ENCODE data around the genes FBXO21, SUDS3, SRRM4 and HSPB8.

GRCh38 chr12:116264514-116265375 is 12.7 kb downstream of the MED13L start:
- PRO-cap, result no peak
- RAMPAGE, long total RNA, result no peak

GRCh38 chr12:116434684-116435206 is 124.4 kb upstream of the MAP1LC3B2 start:
- PRO-cap, result no peak
- RAMPAGE, long total RNA, result no peak

DNA sequence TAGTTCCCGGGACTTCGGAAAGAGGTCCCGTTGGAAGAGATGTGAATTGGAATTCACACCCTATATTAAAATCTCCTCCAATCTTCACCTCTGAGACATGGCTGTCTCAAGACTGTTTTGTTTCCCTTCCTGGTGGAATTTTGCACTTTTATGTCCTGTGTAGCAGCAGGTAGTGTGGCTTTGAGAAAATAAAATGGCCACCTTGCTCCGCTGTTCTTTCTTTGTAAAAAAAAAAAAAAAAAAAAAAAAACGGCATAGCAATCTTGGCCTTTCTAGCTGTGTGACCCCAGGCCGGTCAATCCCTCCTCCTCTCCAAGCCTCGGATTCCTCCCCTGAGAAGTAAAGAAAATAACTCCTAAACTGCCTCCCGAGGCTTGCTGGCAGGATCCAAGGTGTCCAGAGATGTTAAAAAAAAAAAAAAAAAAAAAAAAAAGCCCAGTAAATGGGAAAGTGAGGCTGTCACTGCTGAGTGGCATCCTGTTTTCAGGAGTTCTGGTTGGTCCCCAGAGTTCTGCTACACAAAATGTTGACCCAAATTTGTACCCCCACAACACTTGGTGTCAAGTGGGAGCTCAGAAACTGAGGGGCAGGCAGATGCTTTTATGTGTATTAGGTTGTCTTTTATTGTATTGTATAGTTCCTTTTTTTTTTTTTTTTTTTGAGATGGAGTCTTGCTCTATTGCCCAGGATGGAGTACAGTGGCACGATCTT is 23.9 kb upstream of the MAP1LC3B2 start:
- PRO-cap, result no peak
- RAMPAGE, long total RNA, result no peak

DNA sequence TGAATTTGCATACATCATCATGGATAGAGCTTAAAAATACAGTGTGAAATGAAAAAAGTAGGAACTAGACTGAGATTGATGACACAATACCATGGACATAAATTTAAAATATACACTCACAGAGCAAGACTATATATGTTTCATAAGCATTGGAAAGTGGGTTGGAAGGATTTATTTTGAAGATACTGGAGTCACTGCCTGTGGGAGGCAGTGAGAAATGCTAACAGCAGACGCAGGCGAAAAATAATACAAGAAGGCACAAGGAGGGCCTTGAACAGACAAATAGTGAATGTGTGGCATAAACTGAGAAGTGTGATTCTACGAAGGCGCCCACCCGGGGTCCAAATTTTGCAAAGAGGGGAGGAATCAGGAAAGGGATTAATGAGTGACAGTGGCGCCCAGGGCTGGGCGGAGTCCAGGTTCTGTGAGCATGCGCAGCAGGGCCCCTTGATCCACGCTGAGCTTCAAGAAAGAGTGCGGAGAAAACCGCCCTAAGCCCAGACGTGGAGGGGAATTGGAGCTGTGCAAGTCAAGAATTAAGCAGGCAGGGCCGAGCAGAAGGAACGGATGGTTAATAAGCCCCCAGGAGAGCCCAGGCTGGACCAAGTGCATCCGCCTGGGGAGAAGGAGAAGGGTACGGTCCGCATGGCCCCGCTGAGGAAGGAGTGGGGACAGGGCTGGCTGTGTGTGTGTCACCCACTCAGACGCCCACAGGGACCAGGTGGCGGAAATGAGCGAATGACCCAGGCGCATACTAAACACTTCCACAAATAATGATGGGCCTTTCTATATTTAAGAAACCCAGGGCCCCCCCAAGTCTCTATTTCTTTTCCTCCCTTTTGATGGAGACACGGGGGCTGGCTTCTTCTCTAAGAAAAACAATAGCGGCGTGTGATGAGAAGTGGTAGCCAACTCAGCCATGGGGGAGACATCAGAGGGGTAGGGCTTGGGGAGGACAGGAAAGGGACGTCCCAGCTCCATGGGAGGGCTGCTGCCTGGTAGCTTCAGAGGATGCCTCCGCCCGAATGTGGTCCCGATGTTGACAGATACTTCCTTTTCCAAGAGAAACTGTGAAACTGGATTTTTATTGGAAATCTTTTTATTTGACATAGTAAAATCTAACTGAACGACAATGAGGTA is 6.6 kb upstream of the MAP1LC3B2 start:
- PRO-cap, result no peak
- RAMPAGE, long total RNA, result no peak

DNA sequence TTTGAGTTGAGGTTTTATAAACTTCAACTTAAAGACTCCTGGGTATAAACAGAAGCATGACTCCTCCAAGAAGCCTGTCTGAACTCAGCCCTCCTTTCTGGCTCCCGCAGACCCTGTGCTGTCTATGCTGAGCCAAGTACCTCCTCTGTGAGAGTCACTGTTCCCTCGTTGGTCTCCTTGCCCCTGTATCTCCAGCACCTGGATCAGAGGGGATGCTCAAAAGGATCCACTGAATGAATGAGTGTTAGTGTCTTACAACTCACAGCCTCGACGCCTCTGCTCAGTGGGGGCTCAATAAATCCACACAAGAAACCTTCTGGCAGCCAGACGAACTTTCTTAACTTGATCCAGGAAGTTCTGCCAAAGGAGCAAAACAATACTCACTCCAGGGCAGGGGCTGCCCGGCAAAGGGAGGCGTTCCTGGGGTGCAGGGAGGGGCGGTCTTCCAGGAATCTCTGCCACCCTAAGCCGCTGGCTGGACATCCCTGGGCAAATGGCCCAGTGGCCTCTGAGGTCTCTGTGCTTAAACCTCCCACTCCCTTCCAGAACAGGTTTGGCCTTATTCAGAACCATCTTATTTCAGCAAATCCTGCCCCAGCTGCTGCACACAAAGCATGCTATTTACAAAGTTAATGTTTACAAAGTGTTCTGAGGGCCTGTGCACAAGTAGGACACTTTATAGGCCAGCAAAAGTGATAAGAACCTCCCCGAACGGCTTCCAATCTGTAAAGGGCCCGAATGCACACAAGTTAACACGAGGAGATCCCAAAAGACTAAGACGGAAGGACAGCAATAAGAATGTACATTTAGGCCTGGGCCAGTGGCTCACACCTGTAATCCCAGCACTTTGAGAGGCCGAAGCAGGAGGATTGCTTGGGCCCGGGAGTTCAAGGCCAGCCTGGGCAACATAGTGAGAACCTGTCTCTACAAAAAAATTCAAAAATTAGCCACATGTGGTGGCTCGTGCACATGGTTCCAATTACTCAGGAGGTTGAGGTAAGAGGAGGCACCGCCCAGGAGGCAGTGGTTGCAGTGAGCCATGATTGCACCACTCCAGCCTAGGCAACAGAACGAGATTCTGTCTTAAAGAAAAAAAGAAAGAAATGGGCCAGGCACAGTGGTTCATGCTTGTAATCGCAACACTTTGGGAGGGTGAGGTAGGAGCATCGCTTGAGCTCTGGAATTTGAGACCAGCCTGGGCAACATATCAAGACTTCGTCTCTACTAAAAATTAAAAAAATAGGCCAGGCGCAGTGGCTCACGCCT is 33.2 kb downstream of the MAP1LC3B2 start:
- PRO-cap, result unidirectional peak, minus-strand start at position 269 of the sequence
- RAMPAGE, long total RNA, result no peak

GRCh38 chr12:116604080-116604476 is 44.9 kb downstream of the MAP1LC3B2 start:
- PRO-cap, result no peak
- RAMPAGE, long total RNA, result no peak

DNA sequence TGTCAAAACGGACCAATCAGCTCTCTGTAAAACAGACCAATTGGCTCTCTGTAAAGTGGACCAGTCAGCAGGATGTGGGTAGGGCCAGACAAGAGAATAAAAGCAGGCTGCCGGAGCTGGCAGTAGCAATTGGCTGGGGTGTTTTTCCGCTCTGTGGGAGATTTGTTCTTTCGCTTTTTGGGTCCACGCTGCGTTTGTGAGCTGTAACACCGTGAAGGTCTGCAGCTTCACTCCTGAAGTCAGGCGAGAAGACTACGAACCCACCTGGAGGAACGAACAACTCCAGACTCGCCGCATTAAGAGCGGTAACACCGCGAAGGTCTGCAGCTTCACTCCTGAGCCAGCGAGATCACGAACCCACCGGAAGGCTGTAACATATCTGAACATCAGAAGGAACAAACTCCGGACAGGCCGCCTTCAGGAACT is 76.4 kb downstream of the SPRING1 start:
- PRO-cap, result no peak
- RAMPAGE, long total RNA, result no peak

GRCh38 chr12:116665646-116666113 is 72.2 kb downstream of the SPRING1 start:
- PRO-cap, result no peak
- RAMPAGE, long total RNA, result no peak

GRCh38 chr12:116878508-116879328 is 2.5 kb downstream of the HRK start:
- PRO-cap, result no peak
- RAMPAGE, long total RNA, result no peak

GRCh38 chr12:116926238-116926591 is 15.5 kb downstream of the FBXW8 start:
- PRO-cap, result no peak
- RAMPAGE, long total RNA, result no peak

GRCh38 chr12:117020248-117021310 is 78.6 kb downstream of the TESC start:
- PRO-cap, result no peak
- RAMPAGE, long total RNA, result no peak

DNA sequence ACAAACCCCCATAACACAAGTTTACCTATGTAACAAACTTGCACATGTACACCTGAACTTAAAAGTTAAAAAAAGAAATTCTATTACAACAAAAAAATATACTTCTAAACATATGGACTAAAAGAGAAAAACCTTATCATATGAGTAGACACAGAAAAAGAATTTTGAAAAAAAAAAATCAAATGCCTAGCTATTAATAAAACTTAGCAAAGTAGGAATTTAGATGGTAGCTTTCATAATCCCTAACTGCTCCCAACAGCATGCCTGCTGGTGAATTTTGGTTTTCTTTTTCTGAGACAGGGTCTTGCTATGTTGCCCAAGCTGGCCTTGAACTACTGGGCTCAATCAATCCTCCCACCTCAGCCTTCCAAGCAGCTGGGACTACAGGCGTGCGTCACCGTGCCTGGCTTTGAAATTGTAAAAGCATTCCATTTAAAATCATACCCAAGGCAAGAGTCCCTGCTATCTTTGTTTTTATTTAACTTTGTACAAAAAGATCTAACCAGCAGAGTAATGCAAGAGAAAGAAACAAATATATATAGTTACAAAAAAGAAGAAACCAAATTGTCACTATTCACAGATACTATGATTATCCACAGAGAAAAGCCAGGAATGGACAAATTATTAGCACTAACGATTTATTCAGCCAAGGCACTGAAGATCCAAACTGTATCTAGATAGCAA is 20.7 kb downstream of the FBXO21 start:
- PRO-cap, result no peak
- RAMPAGE, long total RNA, result no peak

DNA sequence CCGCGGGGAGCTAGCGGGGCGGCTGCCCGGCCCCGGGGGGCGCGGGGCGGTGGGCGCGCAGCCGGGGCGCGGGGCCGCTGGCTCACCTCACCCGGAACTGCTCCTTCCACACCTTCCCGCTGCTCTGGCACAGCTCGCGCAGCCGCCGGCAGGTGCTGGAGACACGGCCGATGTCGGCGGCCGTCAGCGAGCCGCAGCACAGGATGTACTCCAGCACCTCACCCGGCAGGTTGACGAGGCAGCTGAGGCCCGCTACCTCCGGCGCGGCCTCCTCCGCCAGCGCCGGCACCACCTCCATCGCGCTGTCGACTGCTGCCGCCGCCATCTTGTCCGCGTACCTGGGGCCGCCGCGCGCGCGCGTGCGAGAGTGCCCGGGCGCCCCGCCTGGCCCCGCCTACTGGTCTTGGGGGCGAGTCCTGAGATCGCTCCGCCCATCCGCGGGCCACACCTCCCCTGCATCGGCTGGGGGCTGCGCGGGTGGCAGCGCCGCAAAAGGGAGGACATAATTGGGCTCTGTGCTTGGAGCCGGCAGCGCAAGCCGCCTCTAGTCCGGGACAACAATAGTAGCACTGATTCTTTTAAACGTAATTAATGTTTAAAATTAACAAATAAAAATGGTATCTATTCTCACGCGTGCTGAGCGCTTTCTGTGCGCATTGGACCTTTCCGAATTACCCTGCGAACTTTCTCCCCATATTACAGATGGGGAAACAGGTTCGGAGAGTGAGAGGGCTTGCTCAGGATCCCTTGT is at the start of gene FBXO21:
Gene FBXO21, minus strand, starts transcription at position 339 of the 751 bp plus-strand sequence.
- PRO-cap, result unidirectional peak, minus-strand start at position 340 of the sequence; unidirectional peak, minus-strand start at position 396 of the sequence
- RAMPAGE, long total RNA, result no peak

- PRO-cap, result no peak
- RAMPAGE, long total RNA, result no peak
Measured at GRCh38 chr12:117803013-117803411, 165.8 kb downstream of the KSR2 start.

DNA sequence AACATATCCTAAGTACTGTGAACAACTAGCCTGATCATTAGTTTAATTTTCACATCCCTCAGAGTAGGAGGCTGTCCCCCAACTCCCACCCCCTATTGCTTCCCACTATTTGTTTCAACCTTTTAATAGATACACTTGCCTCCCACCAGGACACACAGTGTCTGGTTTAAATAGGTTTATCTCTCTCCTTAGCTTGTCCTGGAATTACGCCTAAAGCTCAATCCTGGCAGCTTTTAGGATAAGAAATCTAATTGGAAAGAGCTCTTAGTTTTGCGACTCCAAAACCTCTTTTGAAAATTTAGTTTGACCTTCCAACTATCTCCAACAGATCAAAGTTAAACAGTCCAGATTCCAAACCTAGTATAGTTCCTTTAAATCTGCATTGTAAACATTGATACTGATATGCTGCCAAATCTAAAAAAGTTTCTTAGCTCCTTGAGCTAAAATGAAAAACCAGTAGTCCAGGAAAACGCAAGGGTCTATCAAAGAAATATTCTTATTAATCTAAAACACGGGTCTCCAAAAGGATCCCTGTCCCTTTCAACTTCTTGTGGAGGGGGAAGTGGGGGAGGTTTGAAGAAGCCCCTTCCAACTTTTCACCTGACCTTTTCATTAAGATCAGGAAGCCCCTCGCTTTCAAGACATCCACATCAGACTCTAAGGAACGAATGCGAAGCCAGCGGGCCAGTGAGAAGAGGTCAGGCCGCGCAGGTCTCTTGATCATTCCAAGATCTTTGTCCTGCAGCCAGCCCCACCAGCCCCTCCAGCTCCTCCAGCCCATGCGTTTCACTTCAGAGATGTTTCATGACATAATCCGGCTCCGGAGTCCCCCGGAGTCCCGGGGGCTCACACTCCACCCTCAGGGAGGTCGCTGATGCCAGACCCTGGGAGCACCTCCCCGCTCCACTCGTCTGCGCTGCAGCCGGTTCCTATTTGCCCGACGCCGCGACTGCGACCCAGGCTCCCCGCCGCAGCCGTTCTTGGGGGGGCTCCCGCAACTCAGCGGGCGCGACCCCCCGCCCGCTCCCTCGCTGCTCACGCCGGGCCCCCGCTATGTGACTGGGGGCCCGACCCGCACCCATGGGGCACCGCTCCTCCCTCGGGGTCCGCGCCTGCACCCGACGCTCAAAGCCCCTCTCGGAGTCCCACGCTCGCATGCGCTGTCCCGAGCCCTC is 1.6 kb downstream of the TAOK3 start:
- PRO-cap, result no peak
- RAMPAGE, long total RNA, result no peak

- PRO-cap, result bidirectional peak, plus-strand start at chr12:118376526, minus-strand start at chr12:118376262
- RAMPAGE, long total RNA, result no peak
Measured at GRCh38 chr12:118376352-118377368, at the start of gene SUDS3. SUDS3 (plus strand) TSS chr12:118376555.

DNA sequence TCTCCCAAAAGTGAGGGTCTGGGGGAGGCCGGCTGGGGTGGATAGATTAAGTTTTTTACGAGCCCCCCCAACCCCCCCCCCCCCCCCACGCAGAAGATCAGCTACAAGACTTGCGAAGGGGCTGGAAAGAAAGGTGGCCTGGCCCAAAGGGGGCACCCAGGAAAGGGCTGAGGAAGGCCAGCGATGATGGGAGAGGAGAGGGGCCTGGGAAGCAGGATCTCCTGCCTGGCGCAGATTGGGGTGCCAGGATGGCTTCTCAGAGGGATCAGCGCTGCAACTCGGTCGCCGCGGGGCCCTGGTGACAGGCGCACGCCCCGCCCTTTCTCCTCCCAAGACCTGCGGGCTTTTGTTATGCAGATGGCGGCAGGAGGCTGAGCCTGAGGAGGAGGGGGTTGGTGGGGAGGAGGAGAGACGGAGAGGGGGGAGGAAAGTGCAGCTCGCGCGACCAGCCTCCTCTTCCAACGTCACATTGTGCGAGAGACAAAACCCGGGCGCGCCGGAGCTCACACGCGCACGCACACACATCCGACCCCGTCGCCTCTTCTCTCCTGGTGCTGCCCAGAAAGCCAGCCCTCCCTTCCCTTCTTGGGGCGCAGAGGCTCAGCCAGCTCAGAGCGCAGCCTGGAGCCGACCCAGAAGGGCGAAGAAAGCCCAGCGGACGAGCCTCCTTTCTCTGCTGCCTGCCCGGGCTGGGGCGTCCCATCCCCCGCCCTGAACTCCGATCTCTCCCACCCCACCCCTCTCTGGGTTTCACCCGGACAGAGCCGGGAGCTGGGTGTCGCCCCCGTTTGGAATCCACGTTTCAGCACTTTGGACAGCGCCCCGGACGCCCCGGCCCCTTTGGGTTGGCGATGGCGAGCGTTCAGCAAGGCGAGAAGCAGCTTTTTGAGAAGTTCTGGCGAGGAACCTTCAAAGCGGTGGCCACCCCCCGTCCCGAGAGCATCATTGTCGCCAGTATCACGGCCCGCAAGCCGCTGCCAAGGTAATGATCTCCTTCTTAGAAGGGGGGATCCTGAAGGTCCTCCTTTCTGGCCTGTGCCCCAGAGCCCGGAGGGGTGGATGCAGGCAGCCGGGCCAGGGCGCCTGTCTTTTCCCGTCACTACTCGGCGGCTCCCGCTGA is at the start of gene SRRM4:
Gene SRRM4, plus strand, starts transcription at position 510 of the 1,120 bp plus-strand sequence.
- PRO-cap, result no peak
- RAMPAGE, long total RNA, result no peak

- PRO-cap, result bidirectional peak, plus-strand start at chr12:119178728, minus-strand start at chr12:119178617; bidirectional peak, plus-strand start at chr12:119179022, minus-strand start at chr12:119178819
- RAMPAGE, long total RNA, result start-site peak on the plus strand at chr12:119178698-119178994, 25 and 255 reads in 2 replicates
Measured at GRCh38 chr12:119178327-119179233, at the start of gene HSPB8. HSPB8 (plus strand) TSS chr12:119178931.

DNA sequence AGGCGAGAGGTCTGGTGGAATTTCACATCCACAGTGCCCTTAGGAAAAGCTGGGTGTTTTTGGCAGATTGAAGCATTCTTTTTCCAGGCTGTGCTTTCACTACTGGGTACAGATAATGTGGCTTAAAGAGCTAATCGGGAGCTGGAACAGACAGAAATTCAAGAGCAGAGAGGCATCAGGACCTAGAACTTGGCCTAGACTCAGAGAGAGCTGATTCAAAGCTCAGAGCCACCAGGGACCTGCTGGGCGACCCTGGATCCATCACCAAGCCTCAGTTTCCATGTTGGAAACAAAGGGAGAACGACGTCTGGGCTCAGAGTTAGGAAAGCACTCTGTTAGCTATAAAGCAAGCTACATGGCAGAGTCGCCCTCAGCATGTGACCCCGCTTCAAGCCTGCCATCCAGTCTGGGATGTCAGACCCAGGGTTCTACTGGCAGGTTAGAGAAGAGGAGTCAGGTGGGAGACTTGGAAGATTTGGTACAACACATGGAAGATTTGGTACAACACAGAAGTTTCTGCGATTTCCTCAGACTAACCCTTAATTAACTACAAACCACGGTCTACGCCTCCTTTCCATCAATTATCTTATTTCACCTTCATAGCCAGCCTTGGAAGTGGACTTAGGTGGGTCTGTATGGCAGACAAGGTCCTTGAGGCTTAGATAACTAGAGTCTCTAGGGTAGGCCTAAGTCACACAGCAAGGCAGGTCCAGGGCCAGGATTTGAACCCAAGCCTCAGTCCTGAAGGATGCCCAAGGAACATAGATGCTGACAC is 7.7 kb downstream of the HSPB8 start:
- PRO-cap, result no peak
- RAMPAGE, long total RNA, result no peak

GRCh38 chr12:119682427-119683212 is 14.7 kb downstream of the PRKAB1 start:
- PRO-cap, result no peak
- RAMPAGE, long total RNA, result no peak